ENCODE data around the genes FDX1, HOATZ and LAYN.

DNA sequence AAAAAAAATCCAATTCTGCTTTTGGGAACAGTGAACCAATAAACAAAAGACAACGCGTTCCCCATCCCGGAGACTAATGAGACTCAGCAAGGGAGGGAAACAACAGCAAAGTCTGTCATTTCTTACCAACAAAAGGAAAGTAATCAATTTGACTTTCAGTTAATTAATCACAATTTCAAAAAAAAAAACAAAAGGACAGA, 2.0 kb downstream of the RDX start:
- PRO-cap, result no peak

DNA sequence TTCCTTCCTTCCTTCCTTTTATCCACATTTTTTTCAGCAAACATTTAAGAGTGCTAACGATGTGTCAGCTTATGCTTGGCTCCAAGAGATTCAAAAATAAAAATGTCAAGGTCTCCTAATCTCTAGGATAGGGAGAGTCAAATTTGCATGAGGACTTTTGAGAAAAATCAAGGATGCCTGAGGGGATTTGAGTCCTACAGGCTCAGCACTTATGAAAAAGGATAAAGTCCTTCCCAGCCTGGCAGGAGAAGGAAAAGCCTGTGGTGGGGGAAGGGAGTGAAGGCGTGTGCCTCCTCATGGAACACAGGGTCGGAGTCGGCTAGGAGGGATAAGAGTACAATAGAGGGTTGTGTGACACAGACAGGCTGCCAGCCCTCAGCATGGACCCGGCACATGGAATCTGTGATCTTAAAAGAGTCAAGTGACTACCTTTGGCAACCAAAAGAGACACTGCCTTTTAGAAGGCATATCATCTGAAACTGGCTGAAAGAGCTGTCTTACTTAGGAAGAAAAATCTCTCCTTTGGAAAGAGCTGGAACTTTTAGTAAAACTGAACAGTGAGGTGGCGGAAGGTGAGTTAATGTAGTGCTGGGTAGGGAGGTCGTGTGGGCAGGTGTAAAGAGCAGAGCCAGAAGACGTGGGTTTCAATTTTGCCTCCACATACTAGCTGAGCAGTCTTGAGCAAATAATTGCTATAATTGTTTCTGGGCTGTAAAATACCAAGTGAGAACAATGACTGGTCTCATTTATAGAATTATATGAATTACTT, 58.7 kb upstream of the RDX start:
- PRO-cap, result no peak

DNA sequence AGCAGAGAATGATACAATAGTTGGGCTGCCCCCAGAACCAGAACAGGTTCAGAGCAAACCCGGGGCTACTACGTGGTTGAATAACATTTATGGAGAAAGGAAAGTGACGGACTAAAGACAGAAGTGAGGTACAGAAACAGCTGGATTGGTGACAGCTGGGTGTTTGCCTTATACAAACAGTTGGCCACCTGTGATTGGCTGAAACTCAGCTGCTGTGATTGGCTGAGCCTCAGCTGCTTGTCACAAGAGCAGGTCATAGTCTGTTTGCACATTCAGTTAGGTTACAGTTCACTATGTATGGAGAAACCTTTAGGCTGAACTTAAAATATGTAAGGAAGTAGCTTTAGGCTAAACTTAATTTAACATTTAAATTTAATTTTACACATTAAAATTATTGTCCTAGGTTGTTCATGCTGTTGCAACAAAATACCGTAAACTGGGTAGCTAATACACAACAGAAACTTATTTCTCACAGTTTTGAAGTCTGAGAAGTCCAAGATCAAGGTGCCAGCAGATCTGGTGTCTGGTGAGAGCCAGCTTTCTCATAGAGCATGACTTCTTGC, 52.6 kb upstream of the FDX1 start:
- PRO-cap, result no peak

GRCh38 chr11:110429635-110430292, at the start of gene FDX1:
Gene FDX1, plus strand, starts transcription at chr11:110429948.
- PRO-cap, result bidirectional peak, plus-strand start at chr11:110429960, minus-strand start at chr11:110429827; bidirectional peak, plus-strand start at chr11:110430163, minus-strand start at chr11:110430030

GRCh38 chr11:110947313-110947875, 235.2 kb upstream of the ARHGAP20 start:
- PRO-cap, result no peak

DNA sequence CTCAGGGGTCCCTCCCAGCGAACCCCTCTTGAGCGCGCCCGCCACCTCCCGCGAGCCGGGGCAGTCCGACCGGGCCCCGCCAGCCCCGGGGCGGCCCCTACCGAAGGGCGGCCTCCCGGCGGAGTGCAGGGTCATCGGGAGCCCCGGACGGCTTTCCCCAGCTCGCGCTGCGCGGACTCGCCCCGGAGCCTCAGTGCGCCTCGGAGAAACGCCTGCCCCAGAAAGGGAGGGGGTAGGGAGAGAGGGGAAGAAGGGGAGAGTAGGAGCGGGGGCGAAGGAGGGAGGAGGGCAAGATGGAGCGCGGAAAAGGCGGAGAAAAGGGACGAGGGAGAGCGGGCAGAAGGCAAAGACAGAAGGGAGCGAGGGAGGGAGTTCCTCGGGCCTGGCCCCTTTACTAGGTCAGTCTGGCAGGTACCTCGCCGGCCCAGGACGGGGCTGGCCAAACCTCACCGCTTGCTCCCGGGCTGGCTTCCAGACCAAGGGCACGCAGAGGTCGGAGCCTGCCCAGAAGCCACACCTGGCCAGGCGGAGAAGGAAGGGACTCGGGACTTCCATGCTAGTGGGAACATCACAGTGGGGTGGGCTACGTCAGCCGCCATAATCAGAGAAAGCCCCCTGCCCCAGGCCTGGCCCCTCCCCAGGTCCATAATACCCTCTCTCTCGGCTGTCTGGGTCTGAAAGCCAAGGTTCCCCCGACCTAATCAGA, 1.3 kb downstream of the POU2AF3 start:
- PRO-cap, result bidirectional peak, plus-strand start at position 291 of the sequence, minus-strand start at position 192 of the sequence; bidirectional peak, plus-strand start at position 402 of the sequence, minus-strand start at position 393 of the sequence

- PRO-cap, result no peak
These were observed 20.6 kb downstream of the POU2AF1 start for GRCh38 chr11:111358226-111359112.

DNA sequence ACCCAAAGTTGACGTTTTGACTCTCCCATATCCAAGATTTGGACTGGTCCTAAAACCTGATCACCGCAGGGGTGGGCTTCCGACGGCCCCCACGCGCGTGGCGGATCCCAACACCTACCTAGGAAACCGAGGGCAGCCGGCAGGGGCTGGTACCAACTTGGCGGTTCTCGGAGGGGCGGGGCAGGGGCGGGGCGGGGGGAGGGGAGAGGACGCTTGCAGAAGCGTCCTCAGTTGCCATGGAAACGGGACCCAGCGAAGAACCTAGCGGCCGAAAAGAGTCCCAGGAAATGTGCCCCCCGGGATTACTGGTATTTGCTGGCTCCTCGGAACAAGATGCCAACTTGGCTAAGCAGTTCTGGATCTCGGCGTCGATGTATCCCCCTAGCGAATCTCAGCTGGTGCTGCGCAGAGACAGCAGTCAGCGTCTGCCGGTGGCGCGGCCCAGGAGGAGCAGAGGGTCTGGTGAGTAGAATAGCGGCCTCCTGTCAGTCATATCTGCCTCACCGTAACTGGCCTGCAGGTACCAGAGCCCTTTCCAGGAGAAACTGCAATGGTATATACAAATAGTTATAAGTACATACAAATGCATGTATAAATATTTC, at the start of gene HOATZ:
Gene HOATZ, plus strand, starts transcription at position 230 of the 602 bp plus-strand sequence.
- PRO-cap, result no peak

DNA sequence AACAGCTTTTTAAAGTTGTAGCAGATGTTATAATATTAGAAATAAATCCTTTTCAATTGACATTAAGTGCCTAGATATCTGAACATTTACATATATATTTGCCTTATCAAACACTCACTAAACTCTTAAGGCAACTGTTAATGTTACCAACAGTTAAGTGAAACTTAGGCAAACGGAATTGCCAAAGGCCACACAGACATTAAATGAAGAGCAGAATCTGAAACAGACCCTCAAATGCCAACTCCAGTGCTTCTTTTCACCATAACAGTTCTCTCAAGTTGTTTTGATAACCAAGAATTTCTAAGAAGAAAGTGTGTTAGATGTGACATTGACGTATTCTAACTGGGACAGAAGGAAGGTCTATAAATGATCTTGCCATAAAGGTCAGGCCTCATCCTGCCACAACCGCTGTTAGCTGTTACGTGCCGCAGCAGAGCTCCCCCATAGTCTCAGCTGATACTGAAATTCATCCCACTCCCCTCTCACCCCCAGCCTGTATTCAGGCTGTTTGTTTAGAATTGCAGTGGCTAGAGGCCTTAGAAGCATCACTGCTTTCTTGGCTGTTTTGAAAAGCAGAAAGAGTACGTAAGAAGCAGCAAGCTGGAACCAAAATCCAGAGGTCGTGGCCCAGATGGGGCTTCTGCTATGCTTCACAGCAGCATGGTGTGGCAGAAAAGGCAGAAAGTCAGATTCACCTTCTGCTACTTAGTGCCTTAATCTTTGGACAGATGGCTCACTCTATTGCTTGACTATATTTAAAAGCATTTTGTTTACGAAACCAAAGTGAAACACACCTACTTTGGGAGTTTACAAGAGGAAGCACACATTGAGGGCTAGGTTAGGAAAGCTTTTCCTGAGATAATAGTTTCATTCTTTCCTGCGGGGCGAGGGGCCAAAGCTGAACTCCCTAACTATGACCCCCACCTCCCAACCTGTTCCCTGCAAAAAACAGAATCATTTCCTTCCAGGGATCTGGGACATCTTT, 1.1 kb upstream of the LAYN start:
- PRO-cap, result no peak

DNA sequence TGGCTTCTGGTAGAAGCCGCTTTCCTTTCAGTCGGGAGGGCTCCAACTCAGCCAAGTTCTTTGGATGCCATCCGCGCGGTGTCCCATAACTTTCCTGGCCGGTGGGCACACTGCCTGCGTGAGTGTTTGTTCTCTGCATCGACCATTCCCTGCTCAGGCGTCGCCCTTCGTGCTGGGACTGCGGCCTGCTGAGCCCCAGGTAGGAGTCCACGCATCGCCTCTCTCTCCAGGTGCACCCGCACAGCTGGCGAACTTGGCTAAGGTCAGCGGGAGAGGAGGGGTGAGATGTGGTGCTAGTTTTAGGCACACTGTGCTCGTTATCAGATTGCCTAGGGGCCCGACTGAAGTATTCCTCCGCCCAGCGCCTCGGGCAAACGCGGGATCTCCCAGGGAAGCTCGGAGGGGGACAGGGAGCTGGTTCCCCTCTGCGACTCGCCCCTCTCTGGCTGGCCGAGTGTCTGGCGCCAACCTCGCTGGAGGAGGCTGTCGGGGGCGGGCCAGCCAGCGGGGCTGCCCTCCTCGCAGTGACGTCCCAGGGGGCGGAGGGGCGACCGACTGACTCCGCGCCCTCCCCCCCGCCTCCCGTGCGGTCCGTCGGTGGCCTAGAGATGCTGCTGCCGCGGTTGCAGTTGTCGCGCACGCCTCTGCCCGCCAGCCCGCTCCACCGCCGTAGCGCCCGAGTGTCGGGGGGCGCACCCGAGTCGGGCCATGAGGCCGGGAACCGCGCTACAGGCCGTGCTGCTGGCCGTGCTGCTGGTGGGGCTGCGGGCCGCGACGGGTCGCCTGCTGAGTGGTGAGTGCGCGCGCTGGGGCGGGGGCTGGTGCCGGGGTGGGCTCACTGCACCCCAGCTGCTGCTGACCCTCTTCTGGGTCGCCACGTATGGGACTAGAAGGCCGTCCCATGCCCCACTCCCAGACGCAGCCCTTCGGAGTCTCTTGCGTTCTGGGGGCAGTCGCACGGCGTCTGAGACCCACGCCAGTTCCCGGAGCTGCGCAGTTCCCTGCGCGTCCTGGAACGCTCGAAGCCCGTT, at the start of gene LAYN:
Gene LAYN, plus strand, starts transcription at position 585 of the 1,031 bp plus-strand sequence.
- PRO-cap, result bidirectional peak, plus-strand start at position 587 of the sequence, minus-strand start at position 444 of the sequence

GRCh38 chr11:111541167-111542065, 896 bp downstream of the LAYN start:
- PRO-cap, result bidirectional peak, plus-strand start at chr11:111541555, minus-strand start at chr11:111541524; unidirectional peak, minus-strand start at chr11:111541865

DNA sequence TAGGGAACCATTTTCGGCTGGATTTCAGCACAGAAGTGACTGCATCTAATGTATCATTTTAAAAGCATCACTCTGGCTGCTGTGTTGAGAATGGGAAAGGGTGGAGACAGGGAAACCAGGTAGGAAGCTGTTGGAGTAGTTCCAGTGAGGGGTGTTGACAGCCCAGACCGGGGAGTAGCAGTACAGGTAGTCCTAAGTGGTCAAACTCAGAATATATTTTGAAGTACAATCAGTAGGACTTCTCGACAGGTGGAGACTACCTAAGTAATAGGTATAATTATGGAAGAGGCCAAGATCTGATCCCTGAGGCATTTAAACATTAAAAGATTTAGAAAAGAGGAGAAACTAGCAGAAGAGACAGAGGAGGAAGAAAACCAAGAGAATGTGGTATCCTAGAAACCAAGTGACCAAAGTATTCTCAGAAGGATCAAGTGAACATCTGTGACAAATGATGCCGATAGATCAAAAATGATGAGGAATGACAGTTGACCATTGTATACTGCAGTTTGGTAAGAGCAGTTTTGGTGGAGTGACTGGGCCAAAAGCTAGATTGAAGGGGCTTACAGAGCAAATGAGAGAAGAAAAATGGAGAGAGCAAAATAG, 23.0 kb downstream of the SIK2 start:
- PRO-cap, result no peak

DNA sequence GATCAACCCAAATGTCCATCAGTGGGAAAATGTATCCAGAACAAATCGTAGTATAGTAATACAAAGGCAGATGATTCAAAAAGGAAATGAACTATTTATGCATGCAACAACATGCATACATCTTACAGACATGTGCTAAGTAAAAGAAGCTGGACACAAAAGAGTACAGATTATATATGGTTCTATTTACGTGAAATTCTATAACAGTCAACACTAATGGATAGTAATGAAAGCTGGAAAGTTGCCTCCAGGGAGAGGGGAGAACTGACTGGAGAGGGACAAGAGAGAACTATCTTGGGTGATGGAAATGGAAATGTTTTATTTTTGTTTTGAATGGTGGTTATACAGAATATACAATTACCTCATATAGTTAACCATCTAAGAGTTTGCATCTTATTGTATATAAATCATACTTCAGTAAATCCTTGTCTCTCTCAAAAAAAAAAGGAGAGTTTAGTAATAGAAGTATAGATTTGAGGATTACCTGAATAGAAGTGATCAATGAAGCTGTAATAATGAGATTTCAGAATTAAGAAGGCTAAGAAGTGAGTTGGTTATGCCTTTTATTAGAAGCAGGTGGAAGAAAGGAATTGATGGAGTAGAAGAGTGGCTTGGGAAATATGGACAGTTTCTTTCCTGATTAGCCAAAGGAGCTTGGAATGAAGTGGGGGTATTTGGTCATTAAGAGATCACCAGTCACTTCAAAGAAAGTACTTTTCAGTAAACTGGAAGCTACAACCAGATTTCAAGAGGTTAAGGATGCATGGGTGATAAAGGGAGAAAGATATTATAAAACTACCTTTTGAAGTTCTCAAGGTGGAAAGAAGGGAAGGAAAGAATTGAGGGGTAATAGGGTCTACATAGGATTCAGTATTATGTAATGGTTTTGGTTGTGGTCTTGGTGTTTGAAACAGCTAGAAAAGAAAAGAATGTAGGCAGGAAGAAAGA, 28.1 kb downstream of the SIK2 start:
- PRO-cap, result no peak

DNA sequence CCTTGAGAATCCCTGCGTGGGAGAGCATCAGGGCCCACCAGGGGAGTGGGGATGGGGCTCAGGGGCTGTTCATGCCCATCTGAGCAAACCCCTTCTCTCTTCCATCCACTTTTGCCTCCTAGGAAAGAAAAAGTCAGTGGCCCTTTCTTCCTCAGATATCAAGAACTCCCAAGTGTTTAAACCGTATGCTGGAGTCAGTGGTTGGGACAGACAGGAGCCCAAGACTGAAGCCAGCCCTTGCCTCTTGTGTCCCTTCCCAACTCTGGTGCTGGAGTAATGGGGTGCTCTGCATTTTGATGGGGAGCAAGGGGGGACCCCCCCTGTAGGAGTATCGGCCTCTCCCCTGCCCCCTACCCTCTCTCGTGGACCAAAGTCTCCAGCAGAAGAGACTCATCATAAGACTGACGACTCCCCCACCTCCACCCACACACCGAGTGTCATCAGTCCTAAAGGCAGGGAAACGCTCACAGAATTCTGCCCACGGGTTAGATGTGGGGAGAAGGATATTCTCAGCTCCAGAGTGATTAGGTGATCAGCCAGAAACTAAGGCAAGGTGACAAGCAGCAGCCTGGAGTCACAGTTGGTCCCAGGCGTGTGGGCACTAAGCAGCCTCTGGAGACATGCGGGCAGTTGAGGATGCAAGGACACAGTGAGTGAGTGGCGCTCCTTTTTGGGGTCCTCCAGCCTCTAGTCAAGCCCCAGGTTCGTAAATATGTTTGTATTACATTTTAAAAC, 38.8 kb downstream of the PPP2R1B start:
- PRO-cap, result no peak

GRCh38 chr11:111759650-111760144, 6.5 kb downstream of the PPP2R1B start:
- PRO-cap, result no peak

- PRO-cap, result no peak
These were observed 3.0 kb downstream of the PPP2R1B start for GRCh38 chr11:111763202-111763634.

DNA sequence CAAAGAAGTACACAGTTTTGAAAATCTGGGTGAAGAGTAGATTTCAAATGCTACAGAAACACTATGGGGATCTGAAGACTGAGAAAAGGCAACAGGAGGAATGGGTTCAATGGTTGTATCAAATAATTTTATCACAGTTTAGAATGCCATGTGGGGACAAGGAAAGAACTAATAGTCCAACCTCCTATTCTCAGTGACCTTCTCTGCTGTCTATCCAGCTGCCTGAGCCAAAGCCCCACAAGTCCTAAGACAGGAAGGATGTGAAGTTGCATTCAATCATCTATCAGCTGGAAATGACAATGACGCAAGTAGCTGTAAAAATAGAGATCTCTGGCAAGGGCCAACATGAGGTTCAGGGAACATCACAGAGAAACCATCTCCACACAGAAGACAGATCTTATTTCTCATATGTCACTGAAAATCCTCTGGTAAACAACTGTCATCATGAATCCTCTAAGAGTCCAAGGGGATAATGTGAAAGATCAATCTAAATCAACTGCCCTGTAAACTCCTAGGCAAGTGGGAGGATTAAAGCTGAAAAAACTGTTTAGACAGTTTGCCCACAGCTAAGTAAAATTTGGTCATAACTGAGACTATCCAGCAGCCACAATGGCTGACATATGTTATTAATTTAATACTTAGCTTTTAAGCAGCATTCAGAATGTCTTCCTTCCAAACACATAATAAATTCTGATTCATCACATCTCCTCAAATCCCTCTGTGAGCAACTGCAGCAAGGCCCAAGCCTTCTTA, 52.2 kb downstream of the ALG9 start:
- PRO-cap, result no peak

GRCh38 chr11:111878425-111878743, 581 bp downstream of the FDXACB1 start:
- PRO-cap, result no peak

DNA sequence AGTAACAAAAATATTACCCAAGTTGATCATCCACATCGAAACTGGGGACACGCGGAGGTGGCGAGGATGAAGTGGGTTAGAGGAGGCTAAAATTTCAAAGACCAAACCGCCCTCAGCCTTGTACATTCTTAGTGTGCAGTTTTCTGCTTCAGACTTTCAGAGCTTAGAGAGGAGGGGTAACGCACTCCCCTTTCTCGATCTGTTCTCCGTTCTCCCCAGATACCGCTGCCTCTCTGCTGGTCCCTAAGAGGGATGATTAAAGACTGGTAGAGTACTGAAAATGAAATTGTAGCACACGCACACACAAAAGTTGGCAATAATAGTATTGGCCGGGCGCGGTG, 8.7 kb downstream of the C11orf52 start:
- PRO-cap, result no peak

DNA sequence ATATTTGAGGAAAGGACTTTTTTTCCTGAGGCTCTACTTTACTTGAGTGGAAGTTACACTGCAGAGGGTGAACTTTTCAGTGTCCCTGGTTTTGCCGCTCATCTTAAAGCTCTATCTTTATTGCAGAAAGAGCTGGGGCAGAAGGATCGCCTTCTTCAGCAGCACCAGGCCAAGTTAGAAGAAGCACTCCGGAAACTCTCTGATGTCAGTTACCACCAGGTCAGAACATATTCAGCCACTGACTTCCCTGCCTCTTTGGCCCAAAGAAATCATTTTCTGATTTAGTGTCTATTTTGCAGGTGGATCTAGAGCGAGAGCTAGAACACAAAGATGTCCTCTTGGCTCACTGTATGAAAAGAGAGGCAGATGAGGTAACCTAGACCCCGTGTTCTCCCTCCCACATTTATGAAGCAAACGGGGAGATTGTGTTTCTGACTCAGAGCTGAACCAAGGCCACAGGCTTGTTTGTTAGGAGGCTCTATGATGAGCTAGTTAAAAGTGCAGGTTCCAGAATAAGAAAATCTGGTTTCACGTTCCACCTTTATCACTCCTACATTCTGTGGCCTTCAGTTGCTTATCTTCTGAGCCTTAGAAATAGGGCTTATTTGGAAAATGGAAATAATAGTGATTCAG, 31.7 kb upstream of the DLAT start:
- PRO-cap, result no peak

All from rectum (tissue), 1 donor.